WTC11 (cell line): ENCODE measurements around a stretch of chr16.

GRCh38 chr16:4680881-4681817 is 12.2 kb upstream of the NUDT16L1 start:
- PRO-cap = no peak

DNA sequence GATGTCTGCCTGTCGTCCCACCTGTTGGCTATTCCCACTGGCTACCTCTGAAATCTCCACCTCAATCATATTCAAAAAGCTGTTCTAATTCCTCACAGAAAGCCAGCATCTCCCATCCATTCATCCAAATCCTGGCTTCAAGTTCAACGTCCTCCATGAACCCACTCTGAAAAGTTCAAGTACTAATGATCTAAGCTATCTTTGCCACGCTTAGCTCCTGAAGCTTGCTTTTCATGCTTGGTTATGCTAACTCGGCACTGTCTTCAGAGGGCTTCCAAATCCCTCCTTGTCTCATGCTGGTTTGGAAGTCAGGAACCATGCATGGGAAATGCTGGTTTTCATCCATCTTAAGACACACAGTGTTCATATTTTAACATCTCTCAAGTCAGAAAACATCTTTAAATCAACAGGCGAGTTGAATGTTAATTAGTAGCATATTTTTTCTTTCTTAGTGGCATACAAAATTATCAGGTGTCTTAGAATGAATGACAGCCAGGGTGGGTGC is 9.0 kb downstream of the ANKS3 start:
- PRO-cap = no peak

- PRO-cap = no peak
Measured at GRCh38 chr16:4728611-4728852, 5.5 kb downstream of the ANKS3 start.

DNA sequence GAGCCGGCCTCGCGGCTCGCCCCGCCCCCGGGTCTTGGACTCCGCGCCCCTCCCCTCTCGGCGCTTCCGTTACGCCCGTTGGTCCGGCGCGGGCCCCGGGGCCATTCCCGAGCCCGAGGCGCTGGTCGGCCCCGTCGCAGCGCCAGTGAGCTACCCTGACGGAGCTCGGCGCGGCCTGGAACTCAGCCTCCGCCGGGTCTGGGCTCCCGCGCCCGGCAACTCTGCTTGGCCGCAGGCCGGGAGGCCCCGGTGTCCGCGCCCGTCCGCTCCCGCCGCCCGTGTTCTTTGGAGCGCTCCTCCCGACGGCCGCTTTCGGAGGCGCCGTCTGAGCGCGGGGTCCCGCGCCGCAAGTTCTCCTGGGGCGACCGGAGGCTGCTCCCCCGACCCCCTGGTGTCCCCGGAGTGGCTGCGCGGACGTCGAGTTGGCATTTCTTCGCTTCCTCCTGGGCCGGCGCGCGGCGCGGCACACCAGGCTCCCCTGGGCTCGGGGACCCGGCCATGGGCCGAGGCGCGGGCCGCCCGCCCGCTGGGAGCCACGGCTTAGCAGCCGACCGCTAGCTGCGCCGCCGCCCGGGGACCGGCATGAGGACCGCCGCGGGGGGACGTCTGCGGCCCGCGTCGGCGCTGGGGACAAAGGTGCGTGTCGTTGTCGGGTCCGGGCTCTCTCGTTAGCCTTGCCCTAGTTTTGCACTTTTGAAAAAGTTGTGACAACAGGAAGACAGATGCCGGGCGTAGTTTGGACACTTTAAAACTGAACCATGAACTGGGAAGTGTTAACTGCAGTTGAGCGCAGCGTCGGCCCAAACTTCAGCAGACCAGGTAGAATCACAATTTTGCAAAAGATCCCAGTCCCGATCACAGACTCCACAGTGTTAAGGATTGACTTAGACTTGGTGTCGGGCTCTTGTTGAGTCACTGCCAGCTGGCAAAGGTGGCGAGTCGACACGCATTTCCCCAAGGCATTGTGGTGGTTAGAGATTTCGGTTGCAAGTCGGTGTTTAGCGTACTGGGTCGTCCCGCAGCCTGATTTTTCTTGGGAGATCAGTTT is 618 bp downstream of the UBN1 start:
- PRO-cap = unidirectional peak, minus-strand start at position 287 of the sequence

DNA sequence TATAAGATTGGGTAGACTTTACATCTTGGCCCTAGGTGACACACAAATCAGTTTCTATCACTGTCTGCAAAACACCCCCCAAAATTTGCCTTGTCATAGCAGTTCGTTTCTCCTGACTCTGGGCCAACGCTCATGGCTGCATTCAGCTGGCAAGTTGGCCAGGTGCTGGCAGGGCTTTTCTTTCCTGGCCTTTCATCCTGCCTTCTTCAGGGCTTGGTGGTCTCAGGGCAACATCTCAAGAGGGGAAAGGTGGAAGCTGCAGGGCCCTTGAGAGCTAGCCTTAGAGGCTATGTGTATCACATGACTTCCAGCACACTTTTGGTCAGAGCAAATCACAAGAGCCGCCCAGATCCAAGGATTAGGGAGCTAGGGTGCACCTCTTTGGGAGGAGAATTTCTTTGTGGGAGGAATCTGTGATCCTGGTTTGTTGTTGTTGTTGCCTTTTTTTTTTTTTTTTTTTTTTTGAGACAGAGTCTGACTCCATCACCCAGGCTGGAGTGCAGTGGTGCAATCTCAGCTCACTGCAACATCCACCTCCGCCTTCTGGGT is 16.4 kb downstream of the UBN1 start:
- PRO-cap = no peak

GRCh38 chr16:4884630-4885417 is 37.5 kb downstream of the UBN1 start:
- PRO-cap = no peak

- PRO-cap = no peak
Measured at GRCh38 chr16:5117407-5117891, 19.9 kb upstream of the EEF2KMT start.

GRCh38 chr16:6483093-6483936 is 464.5 kb downstream of the RBFOX1 start:
- PRO-cap = no peak

DNA sequence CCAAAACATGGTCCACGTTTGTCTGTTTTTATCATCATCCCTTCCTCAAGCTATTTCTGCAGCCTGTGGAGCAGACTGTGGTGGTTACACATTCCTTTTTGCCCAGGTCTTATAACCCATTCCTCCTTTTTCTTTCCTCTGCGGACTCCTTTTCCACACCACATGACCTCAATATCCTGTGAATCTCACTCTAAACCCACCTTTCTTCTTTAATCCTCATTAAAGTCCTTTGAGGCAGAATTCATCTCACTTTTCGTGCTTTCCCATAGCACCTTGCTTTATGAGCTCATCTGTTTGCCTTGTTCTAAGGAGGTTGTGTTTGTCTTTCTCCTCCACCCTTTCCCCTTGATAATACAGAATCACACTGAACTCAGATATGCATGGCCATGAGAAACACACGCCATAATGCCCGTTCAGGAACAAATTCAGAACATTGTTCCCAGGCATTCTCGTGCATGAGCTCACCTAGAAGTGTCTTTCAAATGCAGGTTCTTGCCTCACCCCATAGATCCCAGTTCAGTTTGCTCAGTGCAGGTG is 71.3 kb downstream of the TMEM114 start:
- PRO-cap = no peak

DNA sequence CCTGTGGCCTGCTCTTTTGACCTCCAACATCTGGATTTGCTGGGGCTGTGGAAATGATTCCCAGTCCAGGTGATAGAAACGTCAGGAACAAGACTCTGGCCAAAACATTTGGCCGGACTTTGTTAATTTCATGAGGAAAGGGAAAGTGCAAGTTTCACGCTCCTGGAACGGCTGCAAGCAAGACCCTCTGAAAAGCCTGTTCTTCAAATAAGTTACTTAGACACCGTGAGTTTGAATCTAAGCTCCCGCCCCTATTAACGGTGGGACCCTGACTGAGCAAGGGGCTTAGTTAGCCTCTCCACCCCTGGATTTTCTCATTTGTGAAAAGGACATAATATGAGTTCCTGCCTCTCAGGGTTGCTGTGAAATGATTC is 42.4 kb downstream of the TMEM114 start:
- PRO-cap = no peak

DNA sequence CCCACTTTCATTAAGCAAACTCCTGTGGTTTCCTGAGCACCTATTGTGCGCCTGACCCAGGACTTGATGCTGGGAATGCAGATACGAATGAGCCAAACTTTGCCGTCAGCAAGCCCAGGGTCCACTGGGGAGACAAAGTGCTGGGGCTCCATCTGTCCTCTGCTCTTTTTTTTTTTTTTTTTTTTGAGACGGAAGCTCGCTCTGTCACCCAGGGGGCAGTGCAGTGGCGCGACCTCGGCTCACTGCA is 4.7 kb downstream of the METTL22 start:
- PRO-cap = no peak

GRCh38 chr16:8628516-8629325 is 7.2 kb downstream of the METTL22 start:
- PRO-cap = no peak

- PRO-cap = no peak
Measured at GRCh38 chr16:8641002-8641402, 19.5 kb downstream of the METTL22 start.

DNA sequence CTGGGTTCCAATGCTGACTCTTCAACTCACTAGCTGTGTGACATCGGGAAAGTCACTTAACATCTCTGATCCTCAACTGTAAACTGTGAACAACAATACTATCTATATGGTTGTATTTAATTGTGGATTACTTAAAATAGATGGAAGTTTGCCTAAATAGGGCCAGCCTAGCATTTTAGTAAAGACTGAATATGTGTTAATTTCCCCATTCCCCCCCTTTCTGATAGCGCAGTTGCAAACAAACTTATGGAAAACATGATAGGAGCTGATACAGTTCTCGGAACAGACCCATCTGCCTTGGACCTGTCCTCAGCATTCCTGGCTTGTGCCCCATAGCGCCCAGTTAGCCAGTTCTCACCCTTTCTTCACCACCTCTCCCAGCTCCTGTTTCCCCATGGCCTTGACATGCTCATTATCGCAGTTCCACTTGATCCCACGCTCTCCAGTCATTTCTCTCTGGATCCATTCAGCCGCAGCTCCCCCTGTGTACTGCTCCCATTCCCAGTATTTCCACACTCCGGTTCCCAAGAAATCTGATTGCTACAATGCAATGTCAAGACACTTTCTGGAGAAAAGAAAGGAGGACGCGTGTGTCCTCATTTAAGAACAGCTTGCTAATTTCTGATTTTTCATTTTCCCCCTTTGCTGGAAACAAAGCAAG is 55.5 kb downstream of the TMEM186 start:
- PRO-cap = no peak

- PRO-cap = no peak
Measured at GRCh38 chr16:8801654-8802283, 4.1 kb downstream of the PMM2 start.

GRCh38 chr16:8822383-8823115 is 24.9 kb downstream of the PMM2 start:
- PRO-cap = no peak

DNA sequence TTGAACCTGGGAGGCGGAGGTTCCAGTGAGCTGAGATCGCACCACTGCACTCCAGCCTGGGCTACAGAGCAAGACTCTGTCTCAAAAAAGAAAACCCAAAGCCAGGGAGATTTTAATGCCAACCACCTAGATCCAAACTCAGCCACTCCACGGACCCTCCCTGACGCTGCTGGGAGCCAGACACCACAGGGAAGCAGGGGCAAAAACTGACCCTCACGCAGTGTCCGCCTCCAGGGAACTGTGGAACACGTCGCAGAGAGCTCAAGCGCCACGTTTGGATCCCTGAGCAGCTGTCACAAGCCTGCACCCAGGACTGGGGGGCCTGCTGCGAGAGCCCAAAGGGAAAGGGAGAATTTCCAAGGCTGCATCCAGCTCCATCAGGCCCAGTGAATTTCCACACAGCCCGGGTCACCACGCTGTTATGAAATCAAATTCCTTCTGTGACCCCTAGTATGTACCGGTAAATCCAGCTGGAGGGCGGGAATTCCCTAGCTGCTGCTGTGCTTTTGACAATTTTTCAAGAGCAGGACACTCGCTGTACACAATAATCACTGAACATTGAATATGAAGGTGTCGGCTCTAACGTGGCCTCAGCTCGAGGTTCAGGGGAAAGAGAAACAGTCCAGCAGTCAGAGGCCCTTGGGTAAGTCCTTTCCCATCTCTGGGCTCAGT is 8.8 kb downstream of the CARHSP1 start:
- PRO-cap = no peak

DNA sequence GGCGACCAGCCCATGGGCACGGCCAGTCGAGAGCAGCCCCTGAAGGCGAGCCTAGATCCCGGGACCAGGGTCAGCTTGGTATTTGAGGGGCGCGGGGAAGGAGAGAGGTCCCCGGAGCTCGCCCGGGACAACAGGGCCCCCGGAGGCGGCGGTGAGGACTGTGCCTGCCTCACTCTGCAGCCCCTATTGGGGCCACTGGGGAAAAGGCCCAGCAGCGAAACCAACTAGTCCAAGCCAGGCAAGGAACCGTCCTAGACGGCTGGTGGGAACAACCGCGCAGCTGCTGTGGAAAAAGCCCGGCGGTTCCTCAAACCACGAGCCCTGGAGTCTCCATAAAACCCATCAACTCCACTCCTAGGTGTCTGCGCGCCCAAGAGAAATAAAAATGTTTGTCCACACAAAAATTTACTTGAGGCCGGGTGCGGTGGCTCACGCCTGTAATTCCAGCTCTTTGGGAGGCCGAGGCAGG is 864 bp upstream of the CARHSP1 start:
- PRO-cap = bidirectional peak, plus-strand start at position 227 of the sequence, minus-strand start at position 162 of the sequence

- PRO-cap = no peak
Measured at GRCh38 chr16:8918163-8918660, 36.1 kb downstream of the LITAFD start.

DNA sequence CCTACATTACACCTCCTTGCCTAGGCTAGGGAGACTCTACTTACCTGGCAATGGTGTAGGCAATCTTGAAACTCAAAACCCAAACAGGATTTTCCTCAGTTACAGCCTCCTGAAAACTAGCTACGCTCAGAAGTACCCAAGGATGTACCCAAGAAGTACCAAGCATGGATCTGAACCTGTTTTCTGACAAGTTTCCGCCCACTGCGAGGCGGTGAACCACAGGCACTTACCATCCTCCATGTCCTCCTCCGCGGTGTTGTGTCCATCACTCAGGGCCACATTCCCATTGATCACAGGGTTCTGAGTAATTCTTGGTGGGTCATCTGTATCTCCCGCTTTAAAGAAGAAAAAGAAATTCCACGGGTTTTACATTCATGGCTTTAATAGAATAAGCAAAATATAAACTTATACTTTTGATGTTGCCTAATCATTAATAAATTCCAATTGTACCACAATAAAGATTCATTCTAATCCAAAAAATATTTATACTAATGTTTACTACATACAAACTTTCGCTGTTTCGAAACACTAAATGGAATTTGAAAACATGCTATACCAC is 33.6 kb downstream of the USP7 start:
- PRO-cap = no peak